Measurements from ENCODE around the gene TM4SF5.

- RRBS: no CpG with 5 or more reads among the region's 7 CpGs
Observed at GRCh38 chr17:4059823-4060457, 82.9 kb downstream of the ZZEF1 start.

GRCh38 chr17:4074949-4075598 is 67.8 kb downstream of the ZZEF1 start:
- RRBS: no CpG with 5 or more reads among the region's 11 CpGs

- RRBS: no CpG with 5 or more reads among the region's 7 CpGs
Observed at GRCh38 chr17:4136376-4136815, 6.4 kb downstream of the ZZEF1 start.

DNA sequence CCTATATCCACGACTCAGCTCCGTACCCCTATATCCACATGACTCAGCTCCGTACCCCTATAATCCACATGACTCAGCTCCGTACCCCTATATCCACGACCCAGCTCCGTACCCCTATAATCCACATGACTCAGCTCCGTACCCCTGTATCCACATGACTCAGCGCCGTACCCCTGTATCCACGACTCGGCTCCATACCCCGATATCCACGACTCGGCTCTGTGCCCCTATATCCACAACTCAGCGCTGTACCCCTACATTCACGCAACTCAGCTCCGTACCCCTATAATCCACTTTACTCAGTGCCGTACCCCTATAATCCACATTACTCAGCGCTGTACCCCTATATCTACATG is 17.1 kb downstream of the CYB5D2 start:
- RRBS: no CpG with 5 or more reads among the region's 19 CpGs

GRCh38 chr17:4163950-4164512 is 21.0 kb downstream of the CYB5D2 start:
- RRBS: no CpG with 5 or more reads among the region's 6 CpGs

DNA sequence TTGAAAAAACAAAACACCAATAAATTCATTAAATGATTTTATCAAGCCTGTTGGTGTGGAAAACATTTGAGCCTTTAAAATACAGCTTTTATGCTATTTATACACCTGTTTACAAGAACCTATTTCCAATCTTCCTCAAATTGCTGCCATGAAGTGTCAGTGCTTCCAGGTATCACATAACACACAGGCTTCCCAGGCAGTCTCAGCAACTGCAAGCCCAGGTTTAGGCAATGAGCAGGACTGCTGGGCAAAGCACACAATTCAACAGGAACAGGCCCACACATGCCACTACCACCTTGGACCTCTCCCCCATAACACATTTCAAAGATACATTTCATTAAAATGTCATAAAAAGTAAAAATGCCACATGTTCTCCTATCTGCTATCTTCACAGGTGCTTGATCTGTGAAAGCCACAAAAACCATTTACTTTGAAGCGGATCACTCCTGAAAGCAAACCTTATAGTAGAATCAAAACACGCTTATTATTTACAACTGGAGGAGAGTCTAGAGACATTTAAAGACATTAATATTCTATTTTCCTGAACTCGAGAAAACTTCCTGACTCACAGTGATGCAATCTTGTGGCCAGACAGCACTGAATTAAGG is 31.6 kb downstream of the ANKFY1 start:
- RRBS: no CpG with 5 or more reads among the region's 3 CpGs

DNA sequence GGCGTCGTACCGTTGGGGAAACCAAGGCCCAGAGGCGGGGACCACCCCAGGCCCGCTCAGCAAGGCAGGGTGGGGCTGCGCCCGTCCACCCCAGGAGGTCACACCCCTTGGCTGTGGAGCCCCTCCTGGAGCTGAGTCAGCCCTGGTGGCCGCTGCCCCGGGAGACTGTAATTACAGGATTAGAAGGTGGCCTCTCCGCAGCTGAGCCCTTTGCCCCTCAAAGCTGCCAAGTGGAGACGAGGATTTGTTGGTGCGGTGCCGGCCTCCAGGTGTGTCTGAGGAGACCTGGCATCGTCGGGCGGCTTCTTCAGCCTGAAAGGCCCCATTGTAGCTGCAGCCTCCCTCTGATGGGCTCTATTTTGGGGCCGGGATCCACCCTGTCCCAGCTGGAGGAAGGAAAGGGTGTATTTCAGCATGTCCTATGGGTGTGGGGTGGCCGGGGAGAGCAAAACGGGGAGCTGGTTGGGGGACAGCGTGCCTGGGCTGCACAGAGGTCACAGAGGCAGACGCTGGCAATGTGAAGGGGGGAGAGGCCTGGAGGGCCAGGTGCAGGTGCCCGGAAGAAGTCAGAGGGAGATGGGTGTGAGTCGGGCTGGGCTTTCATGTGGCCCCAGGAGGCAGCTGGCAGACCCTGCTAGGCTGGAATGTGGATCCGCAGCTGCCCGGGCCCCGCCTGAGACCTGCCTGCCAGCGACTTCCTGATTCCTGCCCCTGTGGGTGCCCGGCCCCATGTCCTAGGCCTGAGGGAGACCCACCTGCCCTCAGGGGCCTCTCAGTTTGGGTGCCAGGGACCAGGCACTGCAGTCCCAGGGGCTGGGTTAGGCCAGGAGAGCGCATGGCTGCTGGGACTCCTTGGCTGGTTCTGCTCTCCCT is 22.5 kb upstream of the SPNS2 start:
- RRBS: 26% methylated on average over 15 of the region's 29 CpGs

GRCh38 chr17:4502722-4503292 is 4.1 kb downstream of the SPNS2 start:
- RRBS: no CpG with 5 or more reads among the region's 14 CpGs

DNA sequence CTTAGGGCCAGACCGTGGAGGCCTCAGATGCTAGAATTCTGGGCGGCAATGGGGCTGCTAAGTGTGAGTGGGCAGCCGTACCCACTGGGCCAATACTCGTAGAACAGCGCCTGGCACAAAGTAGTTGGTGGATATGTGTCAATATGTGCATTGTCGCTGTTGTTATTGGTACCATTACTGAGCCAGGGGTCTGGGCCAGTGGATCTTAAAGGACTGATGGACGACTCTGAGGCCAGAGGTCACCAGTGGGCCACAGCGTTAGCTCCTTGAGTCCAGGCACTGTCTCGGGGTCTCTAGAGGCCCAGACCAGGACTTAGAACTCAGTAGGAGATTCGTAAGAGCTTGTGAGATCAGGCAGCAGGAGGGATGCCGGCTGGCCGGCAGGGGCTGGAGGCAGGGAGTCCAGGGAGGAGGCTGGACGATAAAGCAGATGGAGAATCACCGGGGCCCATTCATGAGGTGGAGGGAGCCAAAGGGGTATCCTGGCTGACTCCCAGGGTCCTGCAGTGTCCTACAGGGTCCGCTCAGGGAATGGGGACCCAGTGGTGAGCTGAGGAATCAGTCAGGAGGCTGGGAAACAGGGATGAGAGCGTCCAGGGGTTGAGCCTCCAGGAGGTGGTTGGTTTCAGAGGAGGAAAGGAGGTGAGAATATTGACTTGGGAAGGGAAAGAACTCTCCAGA is 10.1 kb downstream of the SPNS2 start:
- RRBS: 53% methylated on average over 3 of the region's 16 CpGs

DNA sequence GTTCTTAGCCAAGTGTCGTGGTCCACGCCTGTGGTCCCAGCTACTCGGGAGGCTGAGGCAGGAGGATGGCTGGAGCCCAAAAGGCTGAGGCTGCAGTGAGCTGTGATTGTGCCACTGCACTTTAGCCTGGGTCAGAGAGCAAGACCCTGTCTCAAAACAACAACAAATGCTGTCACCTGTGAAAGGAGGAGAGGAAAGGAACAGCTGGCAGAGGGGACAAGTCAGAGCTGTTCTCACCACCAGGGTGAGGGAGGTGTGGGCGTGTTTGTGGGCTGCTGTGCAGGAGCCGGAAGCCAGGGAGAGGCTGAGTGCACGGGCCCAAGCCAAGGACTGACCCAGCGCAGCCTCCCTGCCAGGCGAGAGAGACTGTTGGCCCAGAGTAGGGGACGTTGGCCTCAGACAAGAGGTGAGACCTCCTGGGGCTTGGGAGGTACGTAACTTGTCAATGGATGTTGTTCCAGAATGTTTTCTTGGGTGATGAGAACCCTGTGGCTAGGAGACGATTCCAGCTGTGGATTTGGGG is 10.7 kb downstream of the SPNS2 start:
- RRBS: no CpG with 5 or more reads among the region's 11 CpGs

GRCh38 chr17:4535866-4536534 is 19.2 kb downstream of the MYBBP1A start:
- RRBS: no CpG with 5 or more reads among the region's 36 CpGs

- RRBS: 90% methylated on average over 6 of the region's 29 CpGs
Observed at GRCh38 chr17:4540176-4541062, 14.8 kb downstream of the MYBBP1A start.

DNA sequence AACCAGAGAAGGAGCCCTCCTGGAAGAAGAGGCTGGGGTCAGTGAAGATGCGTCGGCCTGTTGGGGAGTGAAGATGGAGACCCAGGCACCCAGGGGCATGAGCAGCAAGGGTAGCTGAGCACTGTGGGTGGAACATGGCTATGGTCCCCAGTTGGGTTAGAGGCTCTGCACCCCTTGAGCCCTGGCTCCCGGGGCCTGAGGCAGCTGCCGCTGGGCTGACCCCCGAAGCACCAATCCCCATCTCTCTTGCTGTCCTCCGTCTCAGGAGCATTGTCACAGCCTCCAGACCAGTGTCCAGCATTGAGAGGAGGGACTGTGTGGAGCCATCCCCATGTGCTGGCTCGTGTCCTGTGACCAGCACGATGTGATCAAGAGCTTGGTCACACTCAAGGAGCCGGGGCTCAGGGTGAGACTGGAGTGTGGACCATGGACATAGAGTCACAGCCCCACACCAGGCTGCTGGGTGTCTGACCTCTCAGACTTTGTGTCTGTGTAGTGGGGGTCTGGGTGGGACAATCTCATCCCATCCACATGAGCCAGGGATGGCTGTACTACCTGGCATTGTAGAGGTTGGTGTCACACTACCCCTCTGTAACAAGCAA is 2.9 kb downstream of the SMTNL2 start:
- RRBS: no CpG with 5 or more reads among the region's 9 CpGs

DNA sequence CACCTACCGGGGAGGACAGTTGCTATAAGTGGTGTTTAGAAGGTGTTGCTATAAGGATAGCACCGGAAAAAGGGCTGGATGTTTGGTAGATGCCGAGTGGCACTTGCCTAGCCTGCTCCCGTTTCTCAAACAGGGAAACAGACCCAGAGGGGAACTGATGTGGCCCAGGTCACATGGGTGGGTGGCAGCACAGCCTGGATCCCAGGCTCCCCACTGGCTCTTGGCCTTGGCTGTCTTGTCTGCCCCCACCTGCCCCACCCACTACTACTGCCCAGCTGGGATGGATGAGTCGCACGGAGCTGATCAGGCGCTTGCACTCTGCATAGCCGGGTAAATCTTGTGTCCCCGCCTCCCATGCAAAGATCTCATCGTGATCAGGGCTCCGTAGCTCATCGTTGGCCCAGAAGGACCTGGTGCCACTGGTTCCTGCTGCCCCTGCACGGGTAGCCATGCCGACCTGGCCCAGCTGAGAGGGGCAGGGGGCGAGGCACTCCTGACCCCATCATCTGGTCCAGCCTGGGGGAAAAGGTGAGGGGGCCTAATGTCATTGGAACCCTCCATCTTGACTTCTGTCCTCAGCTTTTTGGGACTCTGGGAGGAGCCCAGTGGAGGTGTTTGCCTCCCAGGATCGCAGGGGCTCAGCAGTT is 7.3 kb downstream of the SMTNL2 start:
- RRBS: 70% methylated on average over 1 of the region's 16 CpGs

GRCh38 chr17:4598014-4598733 is 13.8 kb downstream of the SMTNL2 start:
- RRBS: no CpG with 5 or more reads among the region's 25 CpGs

- RRBS: no CpG with 5 or more reads among the region's 17 CpGs
Observed at GRCh38 chr17:4625008-4625745, 16.3 kb downstream of the ALOX15 start.

DNA sequence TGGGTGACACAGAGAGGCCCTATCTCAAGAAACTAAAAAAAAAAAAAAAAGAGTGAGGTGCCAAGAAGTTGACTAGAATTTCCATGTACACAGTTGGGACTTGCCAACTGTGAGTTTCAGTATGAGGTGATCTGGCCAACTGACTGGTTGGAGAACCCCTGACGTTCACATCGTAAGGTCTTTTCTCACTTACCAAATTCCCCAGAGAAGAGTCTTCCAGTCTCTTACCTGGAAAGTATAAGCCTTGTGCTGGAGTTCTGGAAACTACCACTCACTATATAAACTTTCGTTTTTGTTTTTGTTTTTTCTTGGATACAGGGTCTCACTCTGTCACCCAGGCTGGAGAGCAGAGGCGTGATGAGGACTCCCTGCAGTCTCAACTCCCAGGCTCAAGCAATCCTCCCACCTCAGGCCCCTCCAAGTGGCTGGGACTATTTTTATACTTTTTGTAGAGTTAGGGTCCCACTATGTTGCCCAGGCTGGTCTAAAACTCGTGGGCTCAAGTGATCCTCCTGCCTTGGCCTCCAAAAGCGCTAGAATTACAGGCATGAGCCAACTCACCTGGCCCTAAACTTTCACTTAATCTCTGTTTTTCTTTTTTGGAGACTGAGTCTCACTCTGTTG is 2.9 kb upstream of the MED11 start:
- RRBS: no CpG with 5 or more reads among the region's 6 CpGs

DNA sequence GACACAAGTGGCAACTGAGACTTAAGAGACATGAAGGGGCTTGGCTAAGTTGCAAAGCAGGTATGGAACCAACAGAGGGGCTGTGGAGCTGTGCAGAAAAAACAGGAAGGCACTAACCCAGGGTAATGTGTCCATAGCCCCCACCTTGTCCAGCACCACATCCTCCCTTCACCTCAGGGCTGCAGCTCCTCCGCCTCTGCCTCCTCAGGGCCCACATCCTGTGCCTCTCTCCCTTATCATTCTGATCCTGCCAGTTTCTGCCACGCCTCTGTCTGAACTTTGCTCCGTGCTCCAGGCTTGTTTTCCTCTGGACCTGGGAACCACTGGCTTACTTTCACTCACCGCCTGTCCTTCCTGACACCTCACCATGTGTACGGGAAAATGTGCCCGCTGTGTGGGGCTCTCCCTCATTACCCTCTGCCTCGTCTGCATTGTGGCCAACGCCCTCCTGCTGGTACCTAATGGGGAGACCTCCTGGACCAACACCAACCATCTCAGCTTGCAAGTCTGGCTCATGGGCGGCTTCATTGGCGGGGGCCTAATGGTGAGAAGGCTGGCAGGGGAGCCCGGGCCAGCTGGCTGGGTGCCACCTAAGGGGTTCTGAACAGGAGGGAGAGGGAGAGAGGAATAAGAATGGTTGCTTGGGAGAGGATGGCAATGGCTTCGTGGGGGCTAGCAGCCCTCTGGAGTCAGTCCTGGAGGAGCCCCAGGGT is at the start of gene TM4SF5:
Gene TM4SF5, plus strand, starts transcription at position 331 of the 713 bp plus-strand sequence.
- RRBS: no CpG with 5 or more reads among the region's 12 CpGs

- RRBS: 51% methylated on average over 14 of the region's 55 CpGs
Observed at GRCh38 chr17:4901432-4902178, 1.3 kb downstream of the CHRNE start.

DNA sequence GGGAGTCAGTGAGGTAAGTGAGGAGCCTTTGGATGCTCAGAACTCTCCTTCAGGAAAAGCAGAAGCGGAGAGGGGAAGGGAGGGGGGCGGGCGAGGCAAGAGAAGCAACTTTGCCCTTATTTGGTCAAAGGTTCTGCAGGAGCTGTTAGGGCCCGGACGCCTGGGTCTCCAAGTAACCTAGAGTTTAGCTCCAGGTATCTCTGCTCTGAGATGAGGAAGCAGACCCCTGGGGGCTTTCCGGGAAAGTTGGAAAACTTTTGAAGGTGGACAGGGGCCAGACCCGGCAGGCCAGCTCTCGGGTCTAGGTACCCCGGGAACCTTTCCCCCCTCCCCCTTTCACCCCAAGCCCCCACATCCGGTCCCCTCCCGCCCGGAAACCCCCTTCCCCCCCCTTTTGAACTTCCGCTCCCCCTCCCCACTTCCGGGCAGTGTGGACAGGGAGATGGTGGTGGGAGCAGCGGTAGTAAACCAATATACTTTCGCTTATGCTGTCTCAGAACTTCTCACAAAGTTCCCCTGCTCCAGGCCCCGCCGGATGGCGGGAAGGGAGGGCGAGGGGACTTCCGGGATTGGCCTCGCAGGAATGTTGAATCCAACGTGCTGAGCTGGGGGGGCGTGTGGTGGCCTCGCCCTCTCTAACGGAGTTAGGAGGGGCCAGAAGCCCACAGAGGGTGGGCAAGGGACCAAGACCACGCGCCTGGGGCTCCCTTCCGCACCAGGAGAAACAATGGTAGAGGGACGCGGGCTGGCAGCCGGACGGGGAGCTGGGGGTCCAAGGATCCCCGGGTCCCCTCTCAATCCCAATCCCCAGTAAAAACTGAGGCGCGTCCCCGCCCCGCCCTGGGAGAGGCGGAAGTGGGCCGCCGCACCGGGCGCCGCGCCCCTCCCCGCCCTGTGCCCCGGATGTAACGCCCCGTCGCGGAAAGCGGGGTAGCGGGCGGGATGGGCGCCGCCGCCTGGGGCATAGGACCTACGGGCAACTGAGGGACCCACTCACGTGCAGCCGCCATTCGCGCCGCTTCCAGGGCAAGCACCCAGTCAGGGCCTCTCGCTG is 884 bp downstream of the PFN1 start:
- RRBS: 2% methylated on average over 13 of the region's 64 CpGs